NCI-H460 (cell line): ENCODE measurements around a stretch of chr13.

RAMPAGE:
- cytosol, long total RNA, result no peak
- long total RNA, result no peak
- nucleus, long total RNA, result no peak
Measured at GRCh38 chr13:28305950-28306342, 167.6 kb downstream of the PAN3 start.

DNA sequence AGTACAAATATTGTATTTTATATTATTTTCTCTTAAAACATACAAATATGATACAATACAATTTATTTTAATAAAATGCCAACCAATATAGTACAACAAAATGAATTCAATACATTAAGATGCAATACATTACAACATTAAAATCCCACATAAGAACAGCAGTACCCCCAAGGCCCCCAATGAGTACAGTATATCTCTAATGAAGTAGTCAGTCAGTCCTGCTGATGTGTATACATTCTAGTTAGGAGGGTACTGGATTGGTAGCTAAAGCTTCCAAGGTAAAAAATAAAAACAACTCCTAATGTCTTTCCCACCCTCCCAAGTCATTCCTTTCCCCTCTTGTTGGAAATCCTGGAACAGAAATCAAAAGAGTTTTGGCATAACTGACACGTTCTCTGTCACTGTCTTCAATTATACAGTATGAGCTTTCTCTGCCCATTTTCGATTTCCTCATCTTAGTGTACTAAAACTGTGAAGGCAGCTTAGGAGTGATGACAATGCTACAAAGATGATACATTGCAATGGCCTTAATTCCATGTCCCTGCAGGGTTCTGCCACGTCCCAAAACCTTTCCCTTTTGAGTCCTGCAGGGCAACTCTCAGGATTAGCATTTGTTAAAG lies 109.1 kb downstream of the FLT1 start:
RAMPAGE:
- cytosol, long total RNA, result no peak
- long total RNA, result no peak
- nucleus, long total RNA, result no peak

GRCh38 chr13:28657888-28658505 lies 933 bp upstream of the POMP start:
RAMPAGE:
- cytosol, long total RNA, result no peak
- long total RNA, result no peak
- nucleus, long total RNA, result no peak

DNA sequence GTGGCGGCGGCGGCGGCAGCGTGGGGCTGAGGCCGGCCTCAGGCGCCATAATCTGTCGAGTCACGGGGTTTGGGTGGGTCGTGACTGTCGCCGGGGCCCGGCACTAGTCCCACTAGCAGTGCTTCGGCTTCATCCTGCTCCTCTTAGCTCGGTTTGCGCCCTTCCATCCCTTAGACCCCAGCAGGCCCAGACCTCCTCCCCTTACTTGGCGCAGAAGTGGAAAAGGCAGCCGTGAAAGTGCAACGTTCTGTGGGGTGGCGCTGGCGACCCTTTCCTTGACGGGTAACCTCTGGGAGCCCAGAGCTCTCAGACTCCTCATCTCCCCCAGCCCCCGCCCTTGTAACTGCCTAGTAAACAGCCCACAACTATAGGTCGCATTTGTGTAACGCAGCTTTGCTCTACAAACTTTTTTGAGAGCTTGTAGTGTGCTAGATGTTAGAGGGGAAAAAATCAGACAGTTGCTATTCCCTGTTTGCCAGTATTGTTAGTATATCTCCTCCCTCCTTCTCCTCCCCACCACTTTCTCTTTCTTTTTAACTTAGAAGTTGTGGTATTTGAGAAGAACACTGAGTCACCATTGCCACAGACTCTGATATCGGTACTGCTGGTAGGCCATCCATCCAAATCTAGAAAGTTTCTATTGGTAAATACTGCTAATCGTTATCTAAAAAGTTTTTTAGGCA lies 488 bp downstream of the POMP start:
RAMPAGE:
- cytosol, long total RNA, result no peak
- long total RNA, result no peak
- nucleus, long total RNA, result no peak

DNA sequence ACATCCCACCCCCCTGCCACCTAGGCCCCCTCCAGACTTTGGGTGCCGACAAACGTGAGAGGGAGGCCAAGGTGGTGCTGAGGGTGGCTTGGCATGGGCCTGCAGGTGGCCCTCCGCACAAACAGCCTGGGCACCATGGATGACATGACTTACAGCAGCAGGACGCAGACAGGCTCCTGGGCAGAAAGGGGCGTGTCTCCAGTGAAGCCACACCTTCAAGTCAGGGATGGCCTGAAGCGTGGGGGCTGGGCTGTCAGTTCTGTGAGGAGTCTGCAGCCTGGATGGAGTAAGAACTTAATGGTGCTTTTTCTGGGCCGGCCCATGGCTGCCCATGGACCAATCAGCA lies 25.3 kb downstream of the POMP start:
RAMPAGE:
- cytosol, long total RNA, result no peak
- long total RNA, result no peak
- nucleus, long total RNA, result no peak

RAMPAGE:
- cytosol, long total RNA, result no peak
- long total RNA, result no peak
- nucleus, long total RNA, result no peak
Measured at GRCh38 chr13:28716118-28716962, 2.4 kb downstream of the SLC46A3 start.

DNA sequence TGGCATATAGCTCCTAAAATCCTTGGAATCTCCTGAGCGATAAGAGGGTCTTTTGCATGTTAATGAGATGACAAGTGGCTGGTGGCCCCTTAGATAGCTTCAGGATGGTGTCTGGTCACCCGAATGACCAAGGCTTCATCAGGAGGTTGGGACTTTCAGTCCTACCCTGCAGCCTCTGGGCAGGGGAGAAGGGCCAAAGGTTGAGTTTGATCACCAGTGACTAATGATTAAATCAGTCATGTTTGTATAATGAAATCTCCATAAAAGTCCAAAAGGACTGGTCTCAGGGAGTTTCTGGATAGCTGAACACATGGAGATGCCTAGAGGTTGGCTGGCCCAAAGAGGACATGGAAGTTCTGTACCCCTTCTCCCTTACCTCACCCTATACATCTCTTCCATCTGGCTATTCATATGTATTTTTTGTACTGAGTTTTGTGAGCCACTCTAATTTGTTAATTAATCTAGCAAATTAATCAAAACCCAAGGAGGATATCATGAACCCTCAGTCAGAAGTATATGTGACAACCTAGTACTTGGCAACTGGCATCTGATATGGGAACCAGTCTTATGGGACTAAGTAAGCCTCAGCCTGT lies 316.3 kb downstream of the MTUS2 start:
RAMPAGE:
- cytosol, long total RNA, result no peak
- long total RNA, result no peak
- nucleus, long total RNA, result no peak

RAMPAGE:
- cytosol, long total RNA, result no peak
- long total RNA, result no peak
- nucleus, long total RNA, result no peak
Measured at GRCh38 chr13:29503054-29503629, 92.3 kb downstream of the SLC7A1 start.

GRCh38 chr13:29509633-29510670 lies 85.5 kb downstream of the SLC7A1 start:
RAMPAGE:
- cytosol, long total RNA, result no peak
- long total RNA, result no peak
- nucleus, long total RNA, result no peak

GRCh38 chr13:29585007-29585728 lies 10.3 kb downstream of the SLC7A1 start:
RAMPAGE:
- cytosol, long total RNA, result no peak
- long total RNA, result no peak
- nucleus, long total RNA, result no peak

RAMPAGE:
- cytosol, long total RNA, result no peak
- long total RNA, result no peak
- nucleus, long total RNA, result no peak
Measured at GRCh38 chr13:29833480-29833822, 17.0 kb downstream of the UBL3 start.

GRCh38 chr13:29846744-29847214 lies 3.6 kb downstream of the UBL3 start:
RAMPAGE:
- cytosol, long total RNA, result no peak
- long total RNA, result no peak
- nucleus, long total RNA, result no peak

RAMPAGE:
- cytosol, long total RNA, result no peak
- long total RNA, result no peak
- nucleus, long total RNA, result no peak
Measured at GRCh38 chr13:29849350-29850142, 871 bp downstream of the UBL3 start.

GRCh38 chr13:29902247-29902972 lies 52.0 kb upstream of the UBL3 start:
RAMPAGE:
- cytosol, long total RNA, result no peak
- long total RNA, result no peak
- nucleus, long total RNA, result no peak

DNA sequence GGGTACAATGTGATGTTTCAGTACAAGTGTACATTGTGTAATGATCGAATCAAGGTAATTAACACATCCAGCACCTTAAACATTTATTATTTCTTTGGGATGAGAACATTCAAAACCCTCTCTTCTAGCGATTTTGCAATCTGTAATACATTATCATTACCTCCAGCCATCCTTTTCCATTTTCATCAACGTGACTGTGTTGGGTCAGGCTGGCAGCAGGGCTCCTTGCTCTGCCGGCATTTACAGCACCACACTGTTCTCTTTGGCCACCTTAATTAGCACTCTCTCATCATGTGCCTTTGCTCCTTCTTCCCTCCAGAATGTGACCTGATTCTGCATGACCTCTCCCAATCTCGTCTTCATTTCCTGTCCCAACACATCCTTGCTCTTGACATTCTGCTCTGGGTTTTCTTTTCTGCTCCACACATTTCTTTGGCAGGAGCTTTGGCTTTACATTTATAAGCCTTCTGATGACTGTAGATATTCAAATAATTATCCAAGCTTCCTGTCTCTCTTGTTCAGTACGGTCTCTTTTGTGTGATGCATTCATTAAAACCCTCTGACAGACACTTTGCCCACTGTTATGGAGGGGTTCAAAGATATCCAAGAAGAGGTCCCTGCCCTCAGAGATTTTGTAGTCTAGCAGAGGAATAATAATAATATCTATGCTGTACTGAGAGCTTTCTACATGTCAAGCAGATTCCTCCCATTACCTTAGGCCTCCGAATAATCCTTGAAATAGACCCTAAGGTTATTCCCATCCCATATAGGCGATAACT lies 56.8 kb upstream of the UBE2L5 start:
RAMPAGE:
- cytosol, long total RNA, result no peak
- long total RNA, result no peak
- nucleus, long total RNA, result no peak

GRCh38 chr13:30442989-30443473 lies 20.7 kb downstream of the UBE2L5 start:
RAMPAGE:
- cytosol, long total RNA, result no peak
- long total RNA, result no peak
- nucleus, long total RNA, result no peak

DNA sequence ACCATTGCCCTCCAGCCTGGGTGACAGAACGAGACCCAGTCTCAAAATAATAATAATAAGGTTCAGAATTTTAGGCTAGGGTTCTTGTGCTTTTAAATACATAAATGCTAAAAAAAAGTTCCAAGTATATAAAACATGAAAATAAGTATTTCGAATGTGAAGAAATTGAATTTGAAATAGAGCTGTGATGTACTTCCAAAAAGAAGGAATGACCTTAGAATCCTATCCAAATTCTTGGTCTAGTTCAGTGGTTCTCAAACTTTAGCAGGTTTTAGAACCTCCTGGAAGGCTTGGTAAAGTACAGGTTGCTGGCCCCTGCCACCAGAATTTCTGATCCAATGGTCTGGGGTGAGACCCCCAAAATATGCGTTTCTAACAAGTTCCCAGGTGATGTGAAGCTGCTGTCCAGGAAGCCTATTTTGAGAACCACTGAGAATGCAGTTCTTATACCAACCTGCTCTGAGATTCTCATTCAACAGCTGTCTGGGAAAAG lies 51.2 kb upstream of the HMGB1 start:
RAMPAGE:
- cytosol, long total RNA, result no peak
- long total RNA, result no peak
- nucleus, long total RNA, result no peak

DNA sequence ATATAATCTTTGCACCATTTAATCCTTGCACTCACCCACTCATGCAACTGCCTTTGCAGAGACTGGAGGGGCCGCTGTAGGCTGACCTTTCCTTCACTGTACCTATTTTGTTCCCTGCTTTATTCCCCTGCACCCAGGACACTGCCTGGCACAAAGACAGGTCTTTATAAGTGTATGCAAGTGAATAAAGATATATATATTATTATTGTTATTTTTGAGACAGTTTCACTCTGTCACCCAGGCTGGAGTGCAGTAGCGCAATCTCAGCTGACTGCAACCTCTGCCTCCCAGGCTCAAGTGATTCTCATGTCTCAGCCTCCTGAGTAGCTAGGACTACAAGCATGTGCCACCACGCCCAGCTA lies 3.9 kb downstream of the ALOX5AP start:
RAMPAGE:
- cytosol, long total RNA, result no peak
- long total RNA, result no peak
- nucleus, long total RNA, result no peak

GRCh38 chr13:30847827-30848505 lies 58.1 kb upstream of the MEDAG start:
RAMPAGE:
- cytosol, long total RNA, result no peak
- long total RNA, result no peak
- nucleus, long total RNA, result no peak

DNA sequence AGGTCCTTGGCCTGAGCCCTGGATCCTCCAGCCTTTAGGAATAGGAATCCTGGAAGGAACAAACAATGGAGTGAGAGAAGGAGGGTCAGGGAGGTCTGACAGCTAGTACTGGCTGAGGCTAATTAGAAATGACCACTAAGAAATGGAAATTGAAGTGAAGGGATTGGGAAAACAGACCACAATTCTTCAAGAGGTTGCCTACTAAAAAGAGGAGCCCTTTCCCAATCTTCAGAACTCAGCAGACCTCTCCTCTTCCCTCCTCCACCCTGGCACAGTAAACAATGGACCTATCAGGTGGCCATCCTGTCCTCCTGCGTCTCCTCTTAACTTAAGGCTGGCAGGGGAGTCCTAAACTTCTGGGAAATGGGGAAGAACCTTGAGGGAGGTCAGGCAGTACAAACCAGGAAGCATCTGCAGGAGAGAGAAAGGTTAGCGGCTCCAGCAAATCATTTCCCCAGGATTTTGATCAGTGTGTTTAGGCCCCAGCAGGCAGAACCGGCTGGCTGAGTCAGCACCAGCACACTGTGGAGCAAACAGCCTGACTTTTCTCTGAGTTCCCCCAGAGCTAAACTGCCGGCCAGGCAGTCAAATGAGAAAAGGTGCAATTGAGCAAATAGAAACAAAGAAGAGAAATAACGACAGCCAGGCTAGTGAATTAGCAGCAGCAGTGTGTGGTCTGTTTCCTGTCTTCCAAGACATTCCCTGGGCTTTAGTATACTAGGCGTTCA lies 46.9 kb upstream of the MEDAG start:
RAMPAGE:
- cytosol, long total RNA, result no peak
- long total RNA, result no peak
- nucleus, long total RNA, result no peak